ENCODE measurements around the gene APOL5.

DNA sequence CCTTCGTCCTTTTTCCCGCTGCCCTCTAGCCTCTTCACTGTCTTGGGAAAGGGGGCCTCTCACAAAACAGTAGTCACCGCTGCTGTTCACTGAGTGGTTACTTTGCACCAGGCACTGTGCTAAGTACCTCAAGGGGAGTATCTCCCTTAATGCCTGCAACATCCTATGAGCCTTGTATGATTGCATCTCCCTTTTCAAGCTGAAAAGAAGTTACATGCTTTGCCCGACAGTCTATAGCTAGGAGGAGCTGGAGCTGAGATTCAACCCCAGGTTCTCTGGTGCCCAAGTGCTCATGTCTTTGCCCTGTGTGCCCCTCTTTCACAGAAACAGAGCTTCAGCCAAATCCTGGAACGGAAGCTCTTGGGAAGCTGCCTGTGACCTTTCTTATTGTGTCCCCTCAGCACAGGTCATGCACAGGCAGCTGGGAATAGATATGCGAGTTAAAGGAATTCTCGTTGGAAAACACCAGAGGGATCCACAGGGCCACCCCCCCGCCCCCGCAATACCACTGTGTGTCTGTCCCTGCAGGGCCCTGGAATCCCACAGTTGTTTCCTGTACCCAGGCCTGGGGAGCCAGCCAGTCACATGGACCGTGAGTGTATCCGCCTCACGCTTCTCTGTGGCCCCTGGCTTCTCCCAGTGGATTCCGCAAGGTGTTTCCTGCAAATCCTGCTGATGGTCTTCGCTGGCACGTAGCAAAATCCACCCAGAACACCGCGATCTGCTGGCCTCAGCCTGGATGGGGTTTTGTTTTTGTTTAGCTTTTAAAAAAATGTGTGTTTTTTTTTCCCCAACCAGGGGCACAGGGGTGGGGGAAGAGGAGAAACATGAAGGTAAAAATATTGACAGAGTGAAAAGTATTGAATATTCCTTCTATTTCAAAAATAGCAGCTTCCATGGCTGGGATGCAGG is 28.9 kb downstream of the TIMP3 start:
- PRO-cap: no peak

DNA sequence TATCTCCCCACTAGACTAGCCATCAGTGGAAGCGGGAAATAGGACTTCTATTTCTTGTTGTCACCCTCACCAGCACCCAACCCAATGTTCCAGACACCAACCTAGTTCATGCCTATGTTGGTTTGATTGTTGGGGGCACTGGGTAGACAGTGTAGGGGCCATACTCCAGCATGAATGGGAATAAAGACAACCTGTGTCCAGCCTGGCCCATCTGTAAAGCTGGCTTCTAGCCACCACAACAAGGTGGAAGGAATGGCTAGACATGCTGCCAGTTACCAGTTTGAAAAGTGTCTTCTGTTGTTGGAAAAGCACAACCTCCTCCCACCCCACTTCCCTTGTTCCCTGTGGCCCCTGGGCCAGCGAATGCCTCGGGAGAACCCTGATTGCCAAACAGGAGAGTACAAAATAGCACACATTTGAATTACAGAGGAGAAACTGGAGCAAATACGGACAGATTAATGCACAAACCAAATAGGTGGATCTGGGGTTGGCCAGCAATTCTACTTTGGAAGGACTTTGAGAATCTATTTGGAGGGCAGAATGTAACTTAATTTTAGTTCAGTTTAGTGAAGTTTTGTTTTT is 44.1 kb downstream of the TIMP3 start:
- PRO-cap: no peak

- PRO-cap: no peak
Observed at GRCh38 chr22:32860936-32861739, 59.6 kb downstream of the TIMP3 start.

- PRO-cap: unidirectional peak, plus-strand start at chr22:32862124
Observed at GRCh38 chr22:32861740-32862868, 60.6 kb downstream of the TIMP3 start.

DNA sequence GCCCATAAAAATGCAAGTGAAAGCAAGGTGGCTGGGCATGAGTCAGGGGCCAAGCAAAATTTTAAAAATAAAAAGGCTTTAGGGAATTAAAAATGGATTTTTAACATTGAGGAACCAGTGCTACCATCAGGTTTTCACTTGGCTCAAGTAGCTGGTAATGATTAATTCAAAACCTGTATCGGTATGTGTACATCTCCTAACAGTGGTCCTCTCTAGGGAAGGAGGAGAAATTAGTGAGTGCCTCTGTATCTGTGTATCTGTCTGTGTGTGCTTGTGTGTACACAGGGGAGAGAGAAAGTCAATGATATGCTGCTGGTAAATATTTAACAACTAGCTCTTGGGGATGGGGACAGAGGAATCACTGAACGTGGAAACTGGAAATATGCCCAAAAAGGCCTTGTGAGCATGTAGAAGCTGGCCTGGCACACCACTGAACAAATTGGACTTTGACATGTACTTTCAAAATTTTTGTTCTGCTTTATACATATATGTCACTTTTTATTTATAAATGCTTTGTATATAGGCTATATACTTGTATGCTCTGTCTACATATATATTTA is 214.0 kb upstream of the SYN3 start:
- PRO-cap: no peak

GRCh38 chr22:33704759-33705236 is 215.5 kb downstream of the LARGE1 start:
- PRO-cap: no peak

GRCh38 chr22:33901136-33901490 is 19.2 kb downstream of the LARGE1 start:
- PRO-cap: no peak

DNA sequence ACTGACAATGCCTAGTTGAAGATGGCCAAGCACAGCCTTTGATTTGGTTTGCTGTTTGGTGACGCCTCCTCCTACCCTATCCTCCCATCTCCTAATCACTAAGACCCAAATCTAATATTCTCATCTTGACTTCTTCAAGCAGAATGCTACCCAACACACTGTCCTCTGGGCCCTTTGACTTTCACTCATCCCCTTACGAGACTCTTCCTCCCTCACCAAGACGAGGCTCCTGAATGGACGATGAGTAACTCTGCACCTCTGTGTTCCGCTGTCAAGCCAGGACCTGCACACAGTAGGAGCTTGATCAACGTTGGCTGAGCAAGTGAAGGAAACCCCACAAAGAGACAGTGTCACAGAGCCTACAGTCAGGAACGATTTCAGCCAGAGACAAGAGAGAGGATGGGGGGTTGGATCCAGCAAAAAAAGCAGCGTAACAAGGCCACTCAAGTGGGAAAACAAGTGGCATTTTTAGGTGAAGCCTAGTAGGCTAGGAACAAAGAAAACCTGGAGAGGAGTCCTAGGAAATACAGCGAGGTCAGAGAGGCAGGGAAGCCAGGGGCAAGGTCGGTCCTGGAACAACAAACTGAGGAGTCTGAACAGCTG is 9.8 kb downstream of the LARGE1 start:
- PRO-cap: no peak

GRCh38 chr22:35066508-35067304 is 748 bp downstream of the ISX start:
- PRO-cap: no peak

GRCh38 chr22:35264852-35265805 is 7.8 kb downstream of the HMGXB4 start:
- PRO-cap: no peak

DNA sequence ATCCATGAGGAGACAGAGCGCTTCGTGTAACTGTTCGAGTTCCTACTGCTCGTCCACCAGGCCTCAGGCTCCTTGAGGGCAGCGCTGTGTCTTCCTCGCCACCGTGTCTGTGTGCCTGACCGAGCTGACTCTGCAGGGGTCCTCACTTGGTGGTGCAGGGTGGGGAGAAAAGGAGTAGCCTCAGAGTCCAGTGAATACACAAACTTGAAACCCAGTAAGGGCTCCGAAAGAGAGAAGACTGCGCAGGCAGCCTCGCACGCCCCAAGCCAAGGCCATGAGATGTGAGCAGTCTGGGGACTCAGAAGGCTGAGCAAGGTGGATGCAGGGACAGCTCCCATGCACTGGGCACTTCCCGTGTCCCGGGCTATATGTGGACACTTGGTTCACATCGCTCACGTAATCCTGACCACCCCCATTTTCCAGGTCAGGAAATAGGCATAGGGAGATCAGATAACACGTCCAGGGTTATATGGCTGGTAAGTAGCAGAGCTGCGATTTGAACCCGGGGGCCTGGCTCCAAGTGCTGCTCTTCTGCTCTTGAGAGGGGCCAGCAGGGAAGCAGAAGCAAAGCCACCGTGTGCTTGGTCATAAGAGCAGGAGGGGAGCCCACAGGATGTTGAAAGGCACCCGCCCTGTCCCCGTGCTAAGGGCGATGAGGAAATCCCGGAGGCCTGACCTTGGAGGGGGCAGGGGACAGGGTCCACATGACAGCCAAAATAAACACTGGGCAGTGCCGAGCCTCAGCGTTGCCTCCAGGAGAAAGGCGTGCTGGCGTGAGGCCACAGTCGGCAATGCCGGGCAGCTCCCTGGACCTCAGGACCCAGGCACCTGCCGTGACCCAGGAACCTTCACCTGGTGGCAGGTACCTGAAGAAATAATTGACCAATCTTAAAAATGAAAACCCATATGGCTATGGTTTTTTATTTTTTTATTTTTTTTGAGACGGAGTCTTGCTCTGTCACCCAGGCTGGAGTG is 28.6 kb downstream of the TOM1 start:
- PRO-cap: no peak

- PRO-cap: no peak
Observed at GRCh38 chr22:35330659-35331068, 31.0 kb downstream of the TOM1 start.

- PRO-cap: no peak
Observed at GRCh38 chr22:35356514-35357063, 24.3 kb upstream of the HMOX1 start.

GRCh38 chr22:35525260-35525770 is 15.3 kb upstream of the RASD2 start:
- PRO-cap: no peak

DNA sequence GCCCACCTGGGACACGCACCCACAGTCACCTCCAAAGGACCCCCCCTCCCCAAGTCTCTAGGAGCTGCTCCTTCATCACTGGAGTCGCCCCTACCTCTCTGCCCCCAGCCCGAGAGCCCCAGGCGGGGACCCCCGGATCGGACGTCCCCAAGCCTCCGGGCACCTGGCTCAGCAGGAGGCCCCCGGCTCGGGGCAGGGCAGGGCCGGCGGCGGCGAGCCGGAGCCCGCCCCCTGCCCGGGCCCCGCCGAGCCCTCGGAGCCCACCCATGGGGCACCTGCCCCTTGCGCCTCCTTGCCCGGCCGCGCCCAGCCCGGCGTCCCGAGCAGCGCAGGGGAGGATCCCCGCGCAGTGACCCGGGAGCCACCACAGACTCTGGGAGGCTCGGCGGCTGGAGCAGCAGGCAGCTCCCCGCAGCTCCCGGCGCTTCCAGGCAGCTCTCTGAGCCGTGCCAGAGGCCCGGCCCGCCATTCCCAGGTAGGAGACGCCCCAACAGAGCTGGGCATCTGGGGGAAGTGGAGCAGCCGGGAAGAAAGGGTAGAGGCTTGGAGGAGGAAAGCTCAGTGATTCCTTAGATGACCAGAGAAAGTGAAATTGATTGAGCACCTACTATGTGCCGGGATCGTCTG is 508 bp downstream of the RASD2 start:
- PRO-cap: no peak

DNA sequence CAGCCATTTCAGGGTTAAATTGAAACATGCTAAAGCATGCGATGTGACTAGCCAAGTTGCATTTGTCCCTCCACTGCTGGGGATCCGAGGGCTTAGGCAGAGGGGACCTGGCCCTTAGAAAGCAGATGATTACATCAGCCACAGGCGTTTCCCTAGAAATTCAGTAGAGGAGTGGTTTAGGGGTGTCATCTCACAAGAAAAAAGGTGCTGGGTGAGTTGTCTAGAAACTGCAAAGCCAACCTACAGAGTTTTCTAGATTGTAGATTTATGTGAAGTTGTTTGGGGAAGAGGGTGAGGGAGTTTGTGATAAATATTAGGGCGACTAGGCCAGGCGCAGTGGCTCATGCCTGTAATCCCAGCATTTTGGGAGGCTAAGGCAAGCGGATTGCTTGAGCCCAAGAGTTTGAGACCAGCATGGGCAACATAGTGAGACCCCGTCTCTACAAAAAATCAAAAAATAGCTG is 615 bp downstream of the APOL6 start:
- PRO-cap: unidirectional peak, minus-strand start at position 131 of the sequence

- PRO-cap: no peak
Observed at GRCh38 chr22:35717721-35717953, at the start of gene APOL5. Gene APOL5, plus strand, starts transcription at chr22:35717872.

DNA sequence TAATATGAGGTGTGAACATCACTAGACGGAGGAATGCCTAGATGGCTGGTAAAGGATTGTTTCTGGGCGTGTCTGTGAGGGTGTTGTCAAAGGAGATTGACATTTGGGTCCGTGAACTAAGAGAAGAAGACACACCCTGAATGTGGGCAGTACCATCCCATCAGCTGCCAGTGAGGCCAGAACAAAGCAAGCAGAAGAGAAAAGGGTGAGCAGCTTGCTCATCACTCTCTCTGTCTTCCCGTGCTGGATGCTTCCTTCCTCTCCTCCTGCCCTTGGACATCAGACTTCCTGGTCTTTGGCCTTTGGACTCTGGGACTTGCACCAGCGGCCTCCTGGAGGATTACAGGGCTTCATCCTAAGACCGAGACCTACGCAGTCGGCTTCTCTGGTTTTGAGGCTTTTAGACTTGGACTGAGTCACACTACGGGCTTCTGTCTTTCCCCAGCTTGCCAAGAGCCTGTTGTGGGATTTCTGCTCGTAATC is 18.8 kb upstream of the APOL4 start:
- PRO-cap: no peak

DNA sequence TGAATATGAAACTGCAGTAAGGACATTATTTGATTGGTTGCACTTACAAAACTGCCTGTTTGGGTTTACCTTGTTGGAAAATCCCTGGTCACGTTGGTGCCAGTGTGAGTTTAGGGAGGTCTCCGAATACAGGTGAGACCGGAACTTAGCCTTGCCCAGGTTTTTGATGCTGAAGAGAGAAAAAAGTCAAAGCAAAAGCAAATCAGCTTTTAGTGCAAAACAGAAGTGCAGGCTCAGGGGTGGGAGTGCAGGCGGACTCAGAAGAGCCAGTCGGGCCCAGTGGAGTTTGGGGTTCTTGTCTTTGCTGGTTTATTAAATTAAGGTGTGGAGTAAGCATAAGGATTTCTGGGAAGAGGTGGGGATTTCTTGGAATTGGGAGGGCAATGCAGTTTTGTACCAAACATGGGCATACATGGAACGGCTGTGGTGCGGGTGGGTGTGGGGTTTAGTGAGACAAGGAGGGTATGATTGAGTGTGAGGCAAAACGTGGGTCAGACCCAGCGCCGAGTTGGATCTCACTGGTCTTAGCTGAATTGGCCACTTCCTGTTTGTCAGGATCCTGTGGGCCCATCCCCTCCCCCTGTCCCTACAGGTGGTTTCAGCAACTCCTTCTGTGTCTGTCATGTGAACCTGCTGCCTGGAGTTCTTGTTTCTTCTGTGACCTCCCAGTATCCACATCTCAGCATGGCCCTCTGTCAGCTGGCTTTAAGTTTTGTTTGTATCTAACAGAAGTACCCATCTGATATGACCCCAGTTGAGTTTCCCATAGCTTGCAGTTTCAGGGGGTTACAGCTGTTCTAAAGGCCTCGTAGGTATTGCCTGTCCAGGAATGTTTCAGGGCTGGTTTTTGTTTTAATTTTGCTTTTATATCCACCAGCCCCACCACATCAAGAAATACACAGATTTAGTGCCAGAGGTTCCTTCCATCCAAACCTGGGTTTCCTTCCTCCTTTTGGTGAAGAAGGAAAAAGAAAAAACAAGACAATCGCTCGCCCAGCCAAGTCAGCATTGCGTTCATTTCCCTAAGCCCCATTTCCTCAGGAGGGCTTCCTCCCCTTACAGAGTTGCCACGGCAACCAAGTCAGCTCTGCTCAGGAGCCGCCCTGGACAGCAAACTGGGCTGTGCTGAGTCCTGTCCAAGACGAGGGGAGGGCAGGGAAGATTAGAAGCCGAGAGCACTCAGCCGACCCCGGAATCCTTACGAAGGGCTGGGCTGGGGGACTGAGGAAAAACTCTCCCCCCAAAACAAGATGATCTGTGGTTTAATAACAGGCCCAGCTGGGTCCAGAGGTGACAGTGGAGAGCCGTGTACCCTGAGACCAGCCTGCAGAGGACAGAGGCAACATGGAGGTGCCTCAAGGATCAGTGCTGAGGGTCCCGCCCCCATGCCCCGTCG is 6.0 kb downstream of the APOL1 start:
- PRO-cap: no peak

DNA sequence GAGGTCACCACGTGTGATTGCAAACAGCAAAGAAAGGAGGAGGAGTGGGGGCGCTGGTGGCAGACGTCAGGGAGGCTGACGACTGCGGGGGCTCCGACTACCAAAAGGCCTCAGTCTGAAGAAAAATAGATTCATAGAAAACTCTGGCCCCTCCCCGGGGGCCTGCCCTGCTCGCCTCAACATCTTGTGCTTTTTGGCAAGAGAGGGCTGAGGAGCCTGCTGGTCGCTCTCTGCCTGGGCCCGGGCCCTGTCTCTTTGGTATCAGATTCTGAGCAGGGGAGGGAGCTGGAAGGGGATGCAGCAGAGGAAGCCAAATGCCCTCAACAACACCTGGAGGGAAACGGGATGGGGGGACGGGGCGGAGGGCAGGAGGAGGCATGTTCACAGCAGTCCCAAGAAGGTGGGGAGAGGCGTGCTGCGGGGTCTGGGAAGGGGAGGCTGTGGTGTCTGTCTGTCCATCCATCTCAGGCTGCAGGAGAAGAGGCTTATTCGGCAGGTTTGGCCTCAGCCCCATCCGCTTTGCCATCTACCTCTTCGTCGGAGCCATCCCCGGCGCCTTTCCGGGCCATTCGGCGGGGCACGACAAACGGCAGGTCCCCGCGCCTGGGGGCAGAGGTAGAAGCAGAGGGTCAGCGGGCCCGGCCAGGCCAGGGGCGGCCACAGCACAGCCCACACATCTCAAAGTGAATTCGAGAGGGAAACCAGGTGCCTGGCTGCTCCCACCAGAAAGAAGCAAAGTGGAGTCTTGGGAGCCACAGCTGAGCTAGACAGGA is 29.4 kb downstream of the APOL1 start:
- PRO-cap: no peak